Gallbladder (tissue), 1 donor: Measurements from ENCODE around the genes MAN2C1 and SIN3A.

GRCh38 chr15:75200556-75201334 is 937 bp upstream of the C15orf39 start:
- PRO-cap: bidirectional peak, plus-strand start at chr15:75200905, minus-strand start at chr15:75200773

GRCh38 chr15:75201981-75202974 is 596 bp downstream of the C15orf39 start:
- PRO-cap: bidirectional peak, plus-strand start at chr15:75202172, minus-strand start at chr15:75202094; bidirectional peak, plus-strand start at chr15:75202579, minus-strand start at chr15:75202329; bidirectional peak, plus-strand start at chr15:75202884, minus-strand start at chr15:75202743

GRCh38 chr15:75204507-75205226 is 3.0 kb downstream of the C15orf39 start:
- PRO-cap: no peak

DNA sequence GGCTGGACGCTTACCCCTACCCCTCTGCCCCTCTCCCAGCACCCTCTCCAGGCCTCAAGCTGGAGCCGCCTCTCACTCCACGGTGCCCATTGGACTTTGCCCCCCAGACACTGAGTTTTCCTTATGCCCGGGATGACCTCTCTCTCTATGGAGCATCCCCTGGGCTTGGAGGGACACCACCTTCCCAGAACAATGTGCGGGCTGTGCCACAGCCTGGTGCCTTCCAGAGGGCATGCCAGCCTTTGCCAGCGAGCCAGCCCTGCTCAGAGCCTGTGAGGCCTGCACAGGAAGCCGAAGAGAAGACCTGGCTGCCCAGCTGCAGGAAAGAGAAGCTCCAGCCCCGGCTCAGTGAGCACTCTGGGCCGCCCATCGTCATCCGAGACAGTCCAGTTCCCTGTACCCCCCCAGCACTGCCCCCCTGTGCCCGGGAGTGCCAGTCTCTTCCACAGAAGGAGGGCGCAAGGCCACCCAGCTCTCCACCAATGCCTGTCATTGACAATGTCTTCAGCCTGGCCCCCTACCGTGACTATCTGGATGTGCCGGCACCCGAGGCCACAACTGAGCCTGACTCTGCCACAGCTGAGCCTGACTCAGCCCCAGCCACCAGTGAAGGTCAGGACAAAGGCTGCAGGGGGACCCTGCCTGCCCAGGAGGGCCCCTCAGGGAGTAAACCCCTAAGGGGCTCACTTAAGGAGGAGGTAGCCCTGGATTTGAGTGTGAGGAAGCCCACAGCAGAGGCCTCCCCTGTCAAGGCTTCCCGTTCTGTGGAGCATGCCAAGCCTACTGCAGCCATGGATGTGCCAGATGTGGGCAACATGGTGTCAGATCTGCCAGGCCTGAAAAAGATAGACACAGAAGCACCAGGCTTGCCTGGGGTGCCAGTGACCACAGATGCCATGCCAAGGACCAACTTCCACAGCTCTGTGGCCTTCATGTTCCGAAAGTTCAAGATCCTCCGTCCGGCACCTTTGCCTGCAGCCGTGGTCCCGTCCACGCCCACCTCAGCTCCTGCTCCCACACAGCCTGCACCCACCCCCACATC is 5.7 kb downstream of the C15orf39 start:
- PRO-cap: no peak

GRCh38 chr15:75216965-75217253 is 15.2 kb downstream of the C15orf39 start:
- PRO-cap: no peak

DNA sequence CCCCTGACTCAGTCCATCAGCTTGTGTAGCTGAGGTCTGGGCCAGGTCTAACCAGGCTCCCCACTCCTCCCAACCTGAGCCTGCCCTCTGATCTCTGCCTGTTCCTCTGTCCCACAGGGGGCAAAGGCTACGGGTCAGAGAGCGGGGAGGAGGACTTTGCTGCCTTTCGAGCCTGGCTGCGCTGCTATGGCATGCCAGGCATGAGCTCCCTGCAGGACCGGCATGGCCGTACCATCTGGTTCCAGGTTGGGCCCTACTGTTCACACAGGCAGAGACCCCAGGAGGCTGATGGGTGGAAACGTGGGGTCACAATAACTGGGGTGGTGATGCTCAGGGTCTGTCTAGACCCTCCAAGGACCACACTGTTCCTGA is 6.8 kb downstream of the NEIL1 start:
- PRO-cap: no peak

DNA sequence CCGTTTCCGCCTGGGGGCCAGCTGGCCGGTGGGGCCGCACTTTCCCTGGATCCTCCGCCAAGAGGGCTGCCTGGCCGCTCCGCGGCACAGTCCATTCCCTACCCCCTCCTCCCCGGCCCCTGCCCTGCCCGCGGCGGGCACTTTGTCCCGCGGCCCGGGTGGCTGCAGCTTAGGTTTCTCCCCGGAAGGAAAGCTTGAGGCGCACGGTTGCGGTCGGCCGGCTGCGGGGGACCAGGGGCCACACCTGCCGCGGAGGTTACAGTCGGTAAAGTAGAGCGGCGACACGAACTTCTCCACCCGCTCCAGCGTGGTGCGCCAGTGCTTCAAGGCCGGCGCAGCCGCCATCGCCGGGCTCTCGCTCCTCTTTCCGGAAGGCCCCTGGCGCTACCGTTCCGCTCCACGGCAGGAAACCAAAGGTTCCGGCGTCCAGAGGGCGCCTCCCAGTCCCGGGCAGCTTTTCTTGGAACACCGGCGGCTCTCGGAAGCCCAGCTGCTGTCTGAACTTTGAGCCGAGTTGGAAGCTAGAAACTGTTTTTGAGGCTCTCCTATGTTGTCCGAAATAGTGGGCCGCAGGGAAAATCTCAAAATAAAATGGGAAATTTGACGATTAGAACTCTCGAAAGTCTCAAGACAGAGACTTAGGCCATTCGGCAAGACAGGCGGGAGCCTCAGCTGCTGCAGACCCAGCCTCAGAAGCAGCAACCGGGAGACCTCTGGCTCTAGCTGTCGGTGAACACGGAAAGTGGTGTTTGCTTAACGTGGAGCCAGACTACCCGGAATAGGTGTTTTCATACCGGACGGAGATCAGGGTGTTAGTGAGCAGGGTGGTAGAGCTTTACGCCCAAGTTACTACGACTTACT is at the start of gene MAN2C1:
Gene MAN2C1 (minus strand): TSS at position 369 of the 861 bp plus-strand sequence.
- PRO-cap: bidirectional peak, plus-strand start at position 464 of the sequence, minus-strand start at position 367 of the sequence

- PRO-cap: no peak
These were observed 602 bp upstream of the MAN2C1 start for GRCh38 chr15:75369100-75369317.

DNA sequence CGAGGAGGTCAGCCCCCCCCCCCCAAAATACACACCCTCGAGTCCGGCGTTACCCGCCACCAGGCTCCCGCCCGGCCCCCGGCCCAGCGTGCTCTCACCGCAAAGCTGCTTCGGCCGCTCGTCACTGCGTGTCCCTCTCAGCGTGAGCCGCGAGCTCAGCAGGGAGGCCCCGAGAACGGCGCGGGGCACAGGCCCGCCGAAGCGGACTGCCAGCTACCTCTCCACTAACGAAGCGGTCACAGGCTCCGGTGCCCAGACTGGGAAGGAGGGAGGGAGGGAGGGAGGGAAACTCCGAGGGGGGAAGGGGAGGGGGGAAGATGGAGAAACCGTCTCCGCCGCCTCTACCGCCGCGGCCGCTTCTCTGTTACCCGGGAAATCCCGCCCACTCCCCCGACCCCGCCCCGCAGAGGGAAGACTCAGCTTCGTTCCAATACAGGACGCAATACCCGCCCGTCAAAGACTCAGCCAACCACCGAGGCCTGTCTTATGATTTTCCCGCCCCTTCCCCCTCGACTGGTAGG is at the start of gene SIN3A:
Gene SIN3A (minus strand): TSS at position 366 of the 521 bp plus-strand sequence.
- PRO-cap: unidirectional peak, minus-strand start at position 226 of the sequence; bidirectional peak, plus-strand start outside the sequence, minus-strand start at position 360 of the sequence

GRCh38 chr15:75532269-75532866 is 46.7 kb downstream of the PTPN9 start:
- PRO-cap: no peak

GRCh38 chr15:75672601-75673318 is 25.0 kb downstream of the SNX33 start:
- PRO-cap: unidirectional peak, plus-strand start at chr15:75673158

GRCh38 chr15:75682331-75683034 is 30.2 kb downstream of the CSPG4 start:
- PRO-cap: no peak

DNA sequence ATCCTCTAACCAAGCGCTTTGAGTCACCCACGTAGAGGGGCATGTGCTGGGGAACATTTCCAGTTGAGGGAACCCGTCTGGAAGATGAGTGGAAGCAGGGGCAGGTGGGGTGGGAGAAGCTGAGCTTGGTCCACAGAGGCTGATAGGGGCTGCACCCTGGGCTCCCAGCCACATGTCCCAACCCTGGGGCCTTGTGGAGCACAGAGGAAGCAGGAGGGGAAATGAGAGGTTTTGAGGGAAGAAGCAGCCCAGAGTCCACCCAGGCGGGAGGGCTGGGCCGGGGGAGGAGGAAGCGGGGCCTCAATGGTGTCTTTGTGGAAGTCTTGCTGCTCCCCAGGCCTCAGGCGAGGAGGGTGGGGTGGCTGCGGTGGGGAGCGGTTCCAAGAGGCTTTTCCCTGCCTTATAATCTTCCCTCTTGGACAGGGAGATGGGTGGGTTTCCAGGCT is 13.2 kb downstream of the CSPG4 start:
- PRO-cap: no peak

- PRO-cap: no peak
These were observed 1.7 kb downstream of the CSPG4 start for GRCh38 chr15:75710853-75711349.

- PRO-cap: no peak
These were observed 19.0 kb upstream of the UBE2Q2 start for GRCh38 chr15:75824279-75824586.

GRCh38 chr15:75938636-75939305 is 35.1 kb downstream of the FBXO22 start:
- PRO-cap: no peak

GRCh38 chr15:76150255-76150882 is 90.6 kb downstream of the TMEM266 start:
- PRO-cap: no peak

DNA sequence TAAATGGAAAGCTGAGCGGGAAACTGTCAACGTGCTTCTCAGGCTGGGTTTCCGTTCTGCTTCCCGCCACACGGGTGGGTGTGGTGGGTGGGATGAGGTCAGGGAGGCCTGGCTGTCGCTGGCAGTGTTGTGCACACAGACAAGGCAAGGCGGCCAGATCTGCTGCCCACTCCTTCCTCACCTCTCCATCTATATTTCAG is 110.3 kb downstream of the TMEM266 start:
- PRO-cap: no peak

DNA sequence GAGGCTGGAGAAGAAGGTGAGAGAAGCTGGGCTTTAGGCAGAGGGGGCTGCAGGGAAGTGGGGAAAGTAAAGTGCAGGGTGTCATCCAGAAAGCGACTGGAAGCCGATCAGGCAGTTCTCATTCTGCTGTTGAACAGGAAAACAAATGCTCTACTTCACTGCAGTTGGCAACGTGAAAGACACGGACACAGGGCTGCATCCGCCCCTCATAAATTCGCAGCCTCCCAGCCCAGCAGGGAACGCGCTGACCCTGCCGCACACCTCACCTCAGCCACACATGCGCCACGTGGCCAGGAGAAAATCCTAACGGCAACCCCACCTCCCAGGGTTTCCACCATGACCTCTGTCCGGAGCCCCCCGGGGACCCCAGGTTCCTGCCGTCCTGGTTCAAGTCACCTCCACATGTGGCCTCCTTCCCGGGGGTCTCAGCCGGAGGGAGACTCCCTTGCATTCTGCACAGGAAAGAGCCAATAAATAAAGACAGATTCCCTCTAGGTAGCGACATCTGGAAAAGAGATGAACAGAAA is 118.6 kb downstream of the TMEM266 start:
- PRO-cap: no peak

DNA sequence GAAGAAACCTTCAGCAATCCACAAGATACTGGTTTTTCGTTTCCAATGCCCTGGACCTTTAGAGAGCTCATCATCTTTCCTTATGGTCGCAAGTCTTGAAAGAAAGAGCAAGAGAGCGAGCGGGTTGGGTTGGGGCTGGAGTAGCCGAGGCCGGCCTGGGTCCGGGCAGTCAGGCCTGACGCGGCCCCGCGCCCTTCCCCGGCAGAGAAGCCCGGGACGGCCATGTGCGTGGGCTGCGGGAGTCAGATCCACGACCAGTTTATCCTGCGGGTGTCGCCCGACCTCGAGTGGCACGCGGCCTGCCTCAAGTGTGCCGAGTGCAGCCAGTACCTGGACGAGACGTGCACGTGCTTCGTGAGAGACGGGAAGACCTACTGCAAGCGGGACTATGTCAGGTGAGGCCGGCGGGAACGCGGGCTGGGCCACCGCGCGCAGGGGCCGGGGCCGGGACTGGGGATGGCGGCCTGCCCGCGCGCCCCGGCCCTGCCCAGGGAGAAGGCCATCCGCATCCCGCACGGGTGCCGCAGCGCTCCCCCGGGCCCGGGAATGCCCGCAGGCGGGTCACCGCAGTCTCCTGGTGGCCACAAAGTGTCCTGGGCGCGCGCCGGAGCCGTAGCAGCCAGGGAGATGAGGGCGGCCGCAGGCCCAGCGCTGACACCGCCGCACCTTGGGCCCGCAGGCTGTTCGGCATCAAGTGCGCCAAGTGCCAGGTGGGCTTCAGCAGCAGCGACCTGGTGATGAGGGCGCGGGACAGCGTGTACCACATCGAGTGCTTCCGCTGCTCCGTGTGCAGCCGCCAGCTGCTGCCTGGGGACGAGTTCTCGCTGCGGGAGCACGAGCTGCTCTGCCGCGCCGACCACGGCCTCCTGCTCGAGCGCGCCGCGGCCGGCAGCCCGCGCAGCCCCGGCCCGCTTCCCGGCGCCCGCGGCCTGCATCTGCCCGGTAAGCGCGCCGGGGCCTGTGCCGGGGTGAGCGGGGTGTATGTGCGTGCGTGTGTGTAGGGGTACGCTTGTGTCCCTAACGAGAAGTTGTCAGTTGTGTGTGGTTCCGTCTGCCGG is 1.3 kb downstream of the ISL2 start:
- PRO-cap: no peak